Smooth muscle cell (in vitro differentiated cells): ENCODE results near the gene PRDM8.

DNA sequence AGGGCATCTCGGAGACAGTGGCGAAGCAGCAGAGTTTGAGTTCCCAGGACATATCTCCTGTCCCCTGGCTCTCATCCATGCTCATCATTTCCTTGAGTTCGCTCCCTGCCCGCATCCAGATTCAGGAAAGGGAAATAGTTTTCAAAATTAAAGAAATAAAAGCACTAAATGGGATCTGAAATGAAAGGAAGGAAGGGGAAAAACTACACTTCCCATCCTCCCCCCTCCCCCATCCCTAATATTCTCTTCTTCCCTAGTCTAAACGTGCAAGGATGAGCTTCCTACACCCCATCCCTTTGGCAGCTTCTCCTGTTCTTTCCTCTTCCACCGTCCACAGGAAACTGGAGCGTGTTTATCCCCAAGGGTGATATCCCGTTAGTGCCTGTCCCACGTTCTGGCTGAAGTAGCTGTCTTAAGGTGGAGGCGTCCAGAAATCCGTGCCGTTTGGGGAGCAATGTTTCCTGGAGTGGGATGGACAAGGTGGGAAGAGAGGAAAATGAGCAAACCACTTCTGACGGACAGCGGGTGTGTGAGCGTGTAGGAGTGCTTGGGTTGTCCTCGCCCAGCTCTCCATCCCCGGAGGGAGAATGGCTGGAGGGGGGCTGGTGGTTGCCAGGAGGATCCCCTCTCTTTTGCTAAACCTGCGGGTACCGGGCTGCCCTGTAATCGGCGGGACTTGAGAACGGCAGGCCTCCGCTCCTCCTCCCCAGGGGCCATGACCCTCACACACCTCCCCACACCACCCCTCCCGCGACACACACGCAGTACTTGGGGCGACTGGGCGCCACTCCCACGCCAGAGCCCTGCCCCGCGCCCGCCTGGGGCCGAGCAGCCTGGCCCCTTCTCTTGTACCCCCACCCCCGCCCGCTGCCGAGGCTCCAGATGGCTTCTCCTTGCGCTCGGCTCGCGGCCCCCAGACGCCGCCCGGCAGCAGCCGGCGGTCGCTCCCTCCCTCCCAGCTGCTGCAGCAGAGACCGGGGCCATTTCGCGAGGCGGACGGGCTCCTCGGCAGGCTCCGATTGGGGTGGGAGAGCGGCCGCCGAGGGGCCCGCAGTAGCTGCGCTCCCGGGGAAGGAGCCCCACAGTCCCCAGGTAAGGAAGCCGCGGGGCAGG, 14.0 kb upstream of the PRDM8 start:
- RAMPAGE, long total RNA, result no peak

- RAMPAGE, long total RNA, result no peak
Observed at GRCh38 chr4:80196869-80197718, at the start of gene PRDM8. Gene PRDM8, plus strand, starts transcription at chr4:80197503.

GRCh38 chr4:81502602-81502934, 30.9 kb upstream of the RASGEF1B start:
- RAMPAGE, long total RNA, result no peak

- RAMPAGE, long total RNA, result no peak
Observed at GRCh38 chr4:81509153-81509639, 37.5 kb upstream of the RASGEF1B start.

DNA sequence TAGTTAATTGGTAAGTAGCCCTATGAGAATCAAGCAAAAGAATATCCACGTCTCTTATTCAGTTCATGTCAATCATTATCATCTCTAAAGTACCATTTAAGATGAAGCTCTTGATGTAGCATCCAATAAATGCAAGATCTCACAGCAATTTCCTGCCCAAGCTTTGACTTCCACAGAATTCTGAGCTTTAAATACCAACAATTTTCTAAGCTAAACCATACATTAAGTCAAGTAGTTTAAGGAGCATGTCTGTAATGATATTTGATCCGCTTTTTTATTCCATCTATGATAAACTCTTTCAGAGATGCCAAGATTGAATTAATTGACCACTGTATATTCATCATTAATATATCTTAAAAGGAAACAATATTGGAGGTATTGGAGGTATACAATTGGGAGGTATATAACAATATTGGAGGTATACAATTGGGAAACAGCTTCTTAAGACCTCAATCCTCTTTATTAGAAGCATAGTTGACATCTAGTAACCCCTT, 209.2 kb upstream of the RASGEF1B start:
- RAMPAGE, long total RNA, result no peak

- RAMPAGE, long total RNA, result no peak
Observed at GRCh38 chr4:82357083-82357715, 16.6 kb downstream of the HNRNPD start.

DNA sequence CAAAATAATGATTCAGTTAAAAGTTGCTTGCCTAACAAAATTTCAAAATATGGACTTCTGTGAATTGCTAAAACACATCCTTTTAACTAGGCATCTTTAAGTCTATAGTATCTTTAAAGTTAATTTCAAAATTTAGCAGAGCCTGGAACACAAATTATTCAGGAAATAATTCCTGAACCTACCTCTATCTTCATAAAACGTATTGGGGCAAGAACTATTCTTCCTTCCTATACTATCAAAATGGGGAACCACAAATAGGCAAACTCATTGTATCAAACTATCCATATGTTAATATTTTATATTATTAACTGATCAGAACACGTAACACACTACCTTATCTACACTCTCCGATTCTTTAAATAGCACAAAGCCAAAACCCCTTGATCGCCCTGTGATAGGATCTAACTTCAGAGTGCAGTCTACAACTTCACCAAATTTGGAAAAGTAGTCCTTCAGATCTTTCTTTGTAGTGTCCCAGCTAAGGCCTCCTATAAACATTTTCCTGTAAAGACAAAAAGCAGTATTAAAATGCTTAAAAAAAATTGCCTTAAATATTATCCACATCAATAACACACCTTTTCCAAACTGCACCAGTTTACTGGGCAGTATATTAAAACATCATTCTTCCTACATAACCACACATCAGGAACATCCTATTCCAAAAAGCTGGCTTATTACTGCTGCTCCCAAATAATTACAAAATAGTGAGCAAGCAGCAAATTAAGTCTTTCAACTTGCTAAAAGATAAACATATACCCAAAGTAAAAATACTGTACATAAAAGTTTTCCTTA, 14.5 kb downstream of the HNRNPD start:
- RAMPAGE, long total RNA, result no peak

- RAMPAGE, long total RNA, result no peak
Observed at GRCh38 chr4:82780690-82781229, 17.8 kb downstream of the SCD5 start.

GRCh38 chr4:83012594-83013555, 2.3 kb upstream of the LIN54 start:
- RAMPAGE, long total RNA, result no peak

- RAMPAGE, long total RNA, result no peak
Observed at GRCh38 chr4:83356547-83356879, 21.9 kb upstream of the HPSE start.

GRCh38 chr4:83906382-83907071, 370.6 kb downstream of the GPAT3 start:
- RAMPAGE, long total RNA, result no peak

- RAMPAGE, long total RNA, result no peak
Observed at GRCh38 chr4:84087592-84088257, 411.4 kb downstream of the NKX6-1 start.

GRCh38 chr4:84496640-84497588, 2.2 kb downstream of the NKX6-1 start:
- RAMPAGE, long total RNA, result no peak

DNA sequence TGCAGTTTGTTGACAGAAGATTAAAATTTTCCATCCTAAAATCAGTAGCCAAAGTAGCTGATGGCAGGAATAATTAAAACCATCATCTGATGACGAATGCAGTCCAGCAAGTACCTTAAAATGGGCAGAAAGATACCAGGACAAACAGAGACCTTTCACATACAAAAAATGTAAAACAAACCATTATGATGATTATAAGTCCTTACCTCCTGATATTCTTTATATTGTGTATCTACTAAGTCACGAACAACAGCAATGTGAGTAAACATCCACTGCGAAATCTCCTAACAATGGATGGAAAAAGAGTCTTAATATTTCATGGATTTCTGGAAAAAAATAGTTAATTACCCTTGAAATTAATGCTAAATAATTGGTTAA, 151.9 kb downstream of the CDS1 start:
- RAMPAGE, long total RNA, result no peak

DNA sequence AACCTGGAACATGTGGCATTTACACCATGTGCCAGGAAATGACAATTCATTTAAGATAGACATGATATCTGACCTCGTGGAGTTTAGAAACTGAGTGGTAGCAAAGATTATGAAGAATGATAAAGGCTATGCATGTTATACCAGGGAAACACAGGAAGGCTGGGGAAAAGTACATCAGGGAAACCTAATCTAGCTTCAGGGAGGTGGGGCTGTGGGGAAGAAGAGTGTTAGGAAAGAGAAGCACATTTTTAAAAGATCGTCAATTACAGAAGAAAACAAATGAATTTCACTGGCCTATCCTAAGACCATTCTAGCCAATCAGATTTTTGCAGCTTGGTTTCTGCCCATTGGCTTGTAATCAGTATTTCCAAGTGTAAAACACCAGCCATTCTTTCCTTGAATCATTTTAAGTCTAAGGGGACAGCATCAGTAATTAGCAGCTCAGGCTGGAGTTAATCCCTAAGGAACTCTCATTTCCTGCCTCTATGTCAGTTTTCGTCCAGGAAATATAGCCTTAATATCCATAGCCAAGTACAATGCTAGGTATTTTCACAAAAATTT, 79.3 kb downstream of the WDFY3 start:
- RAMPAGE, long total RNA, result no peak

GRCh38 chr4:84916130-84916733, 50.3 kb downstream of the WDFY3 start:
- RAMPAGE, long total RNA, result no peak

- RAMPAGE, long total RNA, result no peak
Observed at GRCh38 chr4:84948335-84949302, 17.9 kb downstream of the WDFY3 start.

GRCh38 chr4:85650565-85651261, 175.8 kb downstream of the ARHGAP24 start:
- RAMPAGE, long total RNA, result no peak

DNA sequence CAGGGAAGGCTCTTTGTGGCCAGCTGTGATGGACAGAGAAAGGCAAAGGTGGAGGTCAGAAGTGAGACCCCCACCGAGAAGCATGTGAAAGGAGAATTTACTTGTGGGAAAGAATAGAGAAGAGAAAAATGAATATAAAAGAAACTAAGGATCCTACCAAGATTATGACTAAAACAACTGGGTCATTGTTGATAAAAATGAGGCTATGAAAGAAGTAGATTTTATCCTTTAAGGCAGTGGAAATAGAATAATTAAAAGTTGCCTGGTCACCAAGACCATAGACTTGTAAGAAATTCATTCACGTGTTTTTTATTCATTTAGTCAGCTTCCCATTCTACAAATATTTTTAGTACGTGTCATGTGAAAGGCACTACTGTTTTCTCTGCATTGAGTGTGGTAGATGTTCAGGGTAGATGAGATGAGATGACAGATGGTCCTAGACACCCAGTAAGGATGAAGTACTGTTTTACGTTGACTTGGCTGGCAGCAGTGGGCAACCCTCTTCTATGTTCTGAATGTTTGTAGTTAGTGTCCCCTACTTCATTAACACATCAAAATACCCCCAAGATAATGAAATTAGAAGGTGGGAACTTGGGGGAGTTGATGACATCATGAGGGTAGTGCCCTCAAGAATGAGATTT, 228.1 kb downstream of the ARHGAP24 start:
- RAMPAGE, long total RNA, result no peak

DNA sequence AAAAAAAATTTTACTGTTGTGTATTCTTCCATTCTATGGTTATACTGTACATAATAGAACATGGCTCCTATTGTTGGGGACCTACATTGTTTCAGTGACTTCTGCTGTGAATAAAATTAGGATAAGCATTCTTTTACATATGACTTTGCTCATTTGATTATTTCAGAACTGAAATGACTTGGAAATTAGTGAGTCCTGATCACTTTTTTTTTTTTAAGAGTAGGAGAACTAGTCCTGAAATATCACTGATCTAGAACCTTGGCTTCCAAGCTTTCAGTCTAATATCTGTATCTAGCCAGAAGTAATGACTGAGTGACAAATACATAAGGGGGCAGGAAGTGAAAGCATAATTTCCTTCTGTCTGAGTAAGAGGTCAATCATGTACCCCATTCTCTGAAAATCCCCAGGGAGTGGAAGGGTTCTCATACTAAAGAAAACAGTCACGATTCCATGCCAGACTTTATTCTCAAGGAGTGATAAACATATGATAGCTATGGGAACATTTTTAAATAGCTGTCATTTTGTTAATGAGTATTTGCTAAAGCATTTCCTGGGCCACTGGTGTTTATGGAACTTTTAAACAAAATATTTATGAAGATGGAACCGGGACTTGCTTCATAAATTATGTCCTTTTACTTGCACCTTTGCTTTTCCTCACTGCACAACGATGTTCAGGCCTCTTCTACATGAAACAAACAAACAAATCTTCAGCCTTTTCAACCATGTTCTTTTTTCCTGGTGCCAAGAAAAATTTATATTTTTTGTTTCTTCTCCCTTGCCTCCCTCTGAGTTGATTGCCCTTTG, 308.5 kb downstream of the ARHGAP24 start:
- RAMPAGE, long total RNA, result no peak